Airway epithelial cell (primary cell): ENCODE results near the genes HDC, TNFAIP8L3 and GNB5.

GRCh38 chr15:50265458-50266356 is at the start of gene HDC:
HDC (minus strand) TSS chr15:50265726.
- RAMPAGE, long total RNA = no peak

- RAMPAGE, long total RNA = no peak
Measured at GRCh38 chr15:50481400-50482256, 57.4 kb downstream of the USP8 start.

GRCh38 chr15:50764951-50765073 is 694 bp downstream of the SPPL2A start:
- RAMPAGE, long total RNA = no peak

DNA sequence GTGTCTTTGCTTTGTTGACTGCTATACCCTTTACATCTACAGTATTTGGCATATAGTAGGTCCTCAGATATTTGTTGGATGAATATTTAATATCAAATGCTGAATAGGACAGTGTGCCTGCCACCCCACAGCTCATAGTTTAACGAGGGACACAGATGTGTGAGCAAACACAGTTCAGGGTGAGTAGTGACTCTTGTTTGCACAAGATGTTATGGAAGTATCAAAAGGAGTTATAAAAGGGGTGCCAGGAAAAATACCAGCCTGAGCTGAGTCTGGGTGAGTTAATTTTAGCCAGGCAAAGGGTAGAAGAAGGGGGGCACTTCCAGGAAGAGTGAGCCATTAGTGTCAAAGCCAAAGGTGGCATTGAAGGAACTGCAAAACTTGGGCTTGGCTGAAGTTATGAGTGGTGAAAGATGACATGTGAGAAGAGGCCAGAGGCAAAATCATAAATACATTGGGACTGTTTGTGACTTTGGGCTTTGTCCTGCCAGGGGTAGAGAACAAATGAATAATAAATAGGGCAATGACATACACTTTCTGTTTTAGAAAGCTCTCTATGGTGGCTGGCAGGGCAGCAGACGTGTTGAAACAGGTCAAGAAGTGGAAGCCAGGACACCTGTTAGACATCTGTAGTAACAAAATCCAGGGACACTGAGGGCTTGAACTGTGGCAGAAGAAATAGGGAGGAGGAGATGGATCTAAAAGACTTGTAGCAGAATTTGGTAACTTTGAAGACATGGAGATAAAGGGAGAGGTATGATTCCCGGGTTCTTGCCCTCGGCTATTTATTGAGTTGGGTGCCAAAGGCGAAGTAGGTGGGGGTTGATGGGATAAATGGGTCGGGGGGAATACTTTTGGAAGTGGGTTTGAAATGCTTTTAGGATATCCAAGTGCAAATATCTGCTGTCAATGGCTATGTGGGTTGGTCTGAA is 2.0 kb upstream of the SPPL2A start:
- RAMPAGE, long total RNA = no peak

GRCh38 chr15:51036885-51037979 is 57.5 kb downstream of the TNFAIP8L3 start:
- RAMPAGE, long total RNA = no peak

DNA sequence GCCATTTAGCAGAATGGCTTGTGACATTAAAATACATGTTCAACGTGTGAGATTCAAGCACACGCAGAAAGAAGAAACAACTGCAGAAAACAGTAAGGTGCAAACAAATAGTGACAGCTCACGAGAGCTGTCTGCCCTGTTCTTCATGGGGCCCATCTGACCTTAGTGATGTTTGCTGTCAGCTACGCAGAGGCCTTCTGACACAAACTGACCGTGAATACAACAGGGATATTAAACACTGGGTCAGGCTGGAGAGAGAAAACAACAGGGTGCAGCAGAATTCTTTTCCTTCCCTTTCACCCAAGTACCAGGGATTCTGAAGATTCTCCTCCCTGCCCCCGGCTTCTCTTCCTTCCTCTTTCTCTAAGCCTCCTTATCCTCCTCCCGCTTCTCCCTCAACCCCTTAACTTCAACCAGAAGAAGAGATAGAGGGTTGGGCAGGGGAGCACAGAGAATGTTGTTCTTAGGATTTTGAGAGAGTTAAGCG is 2.2 kb downstream of the TNFAIP8L3 start:
- RAMPAGE, long total RNA = no peak

GRCh38 chr15:51094588-51095679 is at the start of gene TNFAIP8L3:
TNFAIP8L3 (minus strand) TSS chr15:51094906.
- RAMPAGE, long total RNA = no peak

GRCh38 chr15:51097030-51098116 is 2.7 kb upstream of the TNFAIP8L3 start:
- RAMPAGE, long total RNA = no peak

- RAMPAGE, long total RNA = no peak
Measured at GRCh38 chr15:51577061-51577401, 45.5 kb downstream of the DMXL2 start.

- RAMPAGE, long total RNA = no peak
Measured at GRCh38 chr15:51620408-51621314, 1.9 kb downstream of the DMXL2 start.

DNA sequence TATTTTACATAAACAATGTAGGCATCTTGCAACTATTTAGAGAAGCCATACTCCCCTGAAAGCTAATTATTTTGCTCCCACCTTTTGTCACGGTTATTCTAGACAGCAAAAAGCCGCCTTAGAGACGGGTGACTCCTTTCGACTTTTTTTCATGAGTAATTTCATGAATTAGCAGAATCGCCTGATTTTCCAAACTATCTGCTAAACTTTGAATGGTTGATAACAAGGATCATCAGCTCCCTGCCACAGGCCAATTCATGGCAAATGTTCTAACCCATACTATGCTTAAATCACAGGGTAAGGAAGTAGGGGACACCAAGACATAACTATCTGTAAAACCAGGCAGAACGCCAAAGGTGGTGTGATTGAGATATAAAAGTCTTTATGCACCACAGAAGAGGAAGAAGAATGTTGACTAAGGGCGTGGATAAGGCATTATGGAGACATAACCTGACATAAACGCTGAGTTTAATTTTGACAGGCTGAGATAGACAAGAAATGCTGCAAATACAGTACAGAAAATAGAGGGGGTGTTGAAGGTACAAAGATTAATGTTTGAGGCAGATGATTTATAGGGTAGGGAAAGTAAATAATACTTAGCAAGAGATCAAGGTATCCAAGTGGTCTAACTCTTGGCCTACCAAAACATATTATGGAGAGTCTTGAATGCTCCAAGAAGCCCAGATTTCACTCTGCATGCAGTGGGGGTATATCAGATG is 934 bp upstream of the DMXL2 start:
- RAMPAGE, long total RNA = no peak

DNA sequence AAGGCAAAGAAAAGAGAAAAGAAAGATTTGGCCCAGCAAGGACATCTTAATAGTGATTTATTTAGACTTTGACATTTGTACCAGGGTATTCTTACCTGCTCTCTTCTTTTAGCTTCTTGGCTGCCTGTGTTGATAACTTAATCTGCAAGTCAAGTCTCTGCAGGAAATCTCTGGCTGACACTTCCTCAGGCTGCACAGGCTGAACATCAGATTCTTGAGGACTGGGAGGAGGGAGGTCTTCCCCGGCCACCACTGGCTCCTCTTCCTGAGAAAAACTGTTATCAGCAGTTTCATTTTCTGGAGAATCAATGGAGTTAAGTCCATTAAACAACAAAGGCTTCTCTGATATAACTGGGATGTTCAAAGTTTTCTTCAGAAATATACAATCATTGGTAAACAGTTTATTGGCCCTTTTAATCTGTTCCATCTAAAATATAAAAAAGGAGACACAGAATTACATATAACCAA is 12.7 kb downstream of the LYSMD2 start:
- RAMPAGE, long total RNA = no peak

DNA sequence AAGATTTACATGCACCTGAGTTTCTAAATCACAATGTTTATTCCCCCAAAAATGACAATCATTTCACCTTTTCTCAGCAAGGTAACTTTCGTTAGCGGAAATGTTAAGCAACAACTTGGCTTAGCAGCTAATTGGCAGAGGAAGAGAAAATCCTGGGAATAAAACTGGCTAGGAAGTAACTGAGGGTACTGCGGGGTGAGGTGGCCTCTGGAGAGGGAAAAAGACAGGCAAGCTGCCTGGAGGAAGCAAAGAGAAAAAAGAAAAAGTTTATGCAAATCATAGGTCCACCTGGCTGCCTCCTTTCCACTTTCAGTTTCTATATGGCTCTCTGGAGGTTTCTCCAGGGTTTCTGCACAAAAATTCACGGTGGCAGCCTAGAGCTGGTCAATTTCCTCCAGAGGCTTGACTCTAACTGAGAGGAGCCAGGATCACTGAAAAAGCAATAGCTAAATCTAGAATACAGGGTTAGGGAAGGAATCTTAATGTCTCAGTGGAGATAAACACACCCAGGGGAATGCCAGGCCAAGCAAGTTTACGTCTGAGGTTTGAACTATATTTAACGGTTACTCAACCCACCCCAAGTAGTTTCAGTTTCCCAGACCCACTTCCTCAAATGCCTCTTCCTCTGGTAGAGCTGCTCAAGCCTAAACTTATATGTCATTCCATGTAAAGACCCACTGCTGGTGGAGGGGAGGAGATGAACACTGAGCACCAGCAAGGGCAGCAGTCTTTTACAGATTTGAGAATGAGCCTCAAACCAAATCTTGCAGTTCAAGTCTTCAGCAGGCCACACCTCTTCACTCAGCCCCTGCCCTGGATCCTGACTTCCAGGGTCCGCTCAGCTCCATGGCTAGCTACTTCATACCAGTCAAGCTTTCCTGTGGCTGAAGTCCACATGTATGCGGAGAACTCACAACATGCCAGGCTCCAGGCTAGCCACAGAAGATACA is 5.8 kb downstream of the LYSMD2 start:
- RAMPAGE, long total RNA = no peak

DNA sequence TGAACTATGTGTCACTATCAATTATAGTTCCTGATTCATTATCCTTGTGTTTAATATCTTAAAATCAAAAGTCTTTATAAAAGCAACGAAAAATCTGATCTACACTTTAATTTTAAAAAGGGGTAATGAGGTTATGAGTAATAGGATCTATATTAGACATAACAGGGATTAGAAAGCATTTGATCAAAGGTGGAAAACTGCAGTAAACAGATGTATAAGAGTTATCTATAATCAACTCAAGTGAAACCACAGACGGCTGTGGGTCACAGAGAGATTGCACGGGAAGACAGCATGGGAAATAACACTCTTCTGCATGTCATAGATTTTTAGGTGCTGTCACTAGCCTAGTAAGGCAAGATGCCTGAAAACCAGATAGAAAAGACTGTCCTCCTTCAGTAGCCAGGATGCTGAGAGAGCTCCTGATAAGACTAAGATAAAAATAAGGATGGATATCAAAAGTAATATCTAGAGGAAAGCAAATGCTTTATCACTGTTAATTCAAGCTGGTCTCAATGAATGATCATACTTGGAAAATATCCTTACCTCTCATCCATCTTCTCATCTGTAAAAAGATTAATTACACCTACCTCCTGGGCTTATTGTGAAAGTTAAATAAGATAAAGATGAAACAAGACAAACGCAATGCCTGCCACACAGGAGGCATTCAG is 1.8 kb downstream of the LYSMD2 start:
- RAMPAGE, long total RNA = no peak

DNA sequence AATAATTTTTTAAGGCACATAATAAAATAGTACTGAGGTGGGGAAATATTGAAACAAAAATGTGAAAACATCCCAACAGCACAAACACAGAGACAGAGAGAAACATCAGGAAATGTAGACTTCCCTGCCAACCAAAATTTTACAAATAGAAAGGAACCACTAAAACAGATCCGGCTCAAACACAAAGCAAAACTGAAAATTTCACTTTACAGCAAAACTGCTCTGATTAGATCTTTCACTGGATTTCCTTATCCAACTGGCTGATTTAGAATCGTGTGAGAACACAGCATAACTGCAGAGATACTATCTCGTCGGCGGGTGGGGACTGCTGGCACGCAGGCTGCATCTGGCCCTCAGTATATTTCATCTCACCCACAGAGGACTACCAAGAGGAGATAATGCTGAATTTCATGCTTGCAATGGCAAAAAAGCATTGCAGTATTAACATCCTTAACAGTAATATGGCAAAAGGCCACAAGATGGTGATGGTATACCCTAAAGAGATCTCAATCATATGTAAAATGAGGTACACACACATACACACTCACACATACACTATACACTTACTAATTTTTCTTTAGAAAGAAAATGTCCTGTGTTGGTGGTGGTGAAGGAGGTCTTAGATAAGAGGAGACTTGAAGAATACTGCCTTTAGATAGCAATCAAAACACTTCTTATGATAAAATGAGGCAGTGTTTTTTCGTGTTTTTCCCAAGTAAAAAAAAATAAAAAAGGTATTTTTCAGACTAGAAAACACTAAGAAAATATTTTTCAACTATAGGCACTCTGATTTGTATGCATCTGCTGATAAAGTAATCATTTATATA is 10.6 kb upstream of the LEO1 start:
- RAMPAGE, long total RNA = no peak

DNA sequence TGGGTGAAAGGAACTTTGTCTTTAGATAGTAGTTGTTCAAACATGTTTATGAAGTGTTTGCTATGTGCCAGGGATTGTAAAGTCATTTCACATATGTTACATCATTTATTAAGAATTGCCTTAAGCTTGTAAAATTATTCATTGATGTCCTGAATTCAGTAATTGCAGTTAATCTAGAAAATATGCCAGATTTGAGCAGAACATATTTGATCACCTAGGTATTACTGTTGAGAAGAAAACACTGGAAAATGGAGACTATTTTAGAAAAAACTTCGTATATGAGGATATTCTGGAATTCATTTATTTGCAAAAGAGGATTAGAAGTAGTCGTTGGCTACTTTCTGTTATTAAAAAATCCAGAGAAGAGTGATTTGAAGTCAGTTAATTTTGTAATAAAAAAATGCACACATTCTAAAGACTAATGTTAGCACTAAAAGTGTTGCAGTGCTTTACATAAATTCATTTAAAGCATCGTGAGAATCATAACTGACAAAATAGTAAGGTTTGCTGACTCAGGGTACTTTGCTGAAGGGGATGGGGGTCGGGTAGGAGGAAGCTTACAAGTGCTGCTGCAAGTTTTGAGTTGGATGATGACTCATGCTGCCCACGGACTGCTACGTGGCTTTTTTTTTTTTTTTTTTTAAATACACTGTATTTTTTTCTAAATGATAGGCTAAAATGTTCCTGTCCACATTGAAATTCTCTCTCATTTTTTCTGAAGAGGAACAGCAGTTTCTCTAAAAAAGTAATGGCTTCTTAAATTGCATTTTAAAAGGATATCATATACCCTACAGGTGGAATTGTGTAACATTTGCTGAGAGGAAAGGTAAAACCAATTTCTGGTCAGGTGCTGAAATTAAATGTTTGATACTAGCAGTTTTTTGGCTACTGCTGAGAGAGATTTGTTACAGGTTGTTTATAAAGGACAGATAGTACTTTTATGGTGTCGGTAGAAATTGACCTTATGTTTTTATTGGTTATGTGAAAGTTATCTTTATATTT is 2.0 kb downstream of the MAPK6 start:
- RAMPAGE, long total RNA = no peak

- RAMPAGE, long total RNA = no peak
Measured at GRCh38 chr15:52066591-52067437, 45.8 kb downstream of the BCL2L10 start.

DNA sequence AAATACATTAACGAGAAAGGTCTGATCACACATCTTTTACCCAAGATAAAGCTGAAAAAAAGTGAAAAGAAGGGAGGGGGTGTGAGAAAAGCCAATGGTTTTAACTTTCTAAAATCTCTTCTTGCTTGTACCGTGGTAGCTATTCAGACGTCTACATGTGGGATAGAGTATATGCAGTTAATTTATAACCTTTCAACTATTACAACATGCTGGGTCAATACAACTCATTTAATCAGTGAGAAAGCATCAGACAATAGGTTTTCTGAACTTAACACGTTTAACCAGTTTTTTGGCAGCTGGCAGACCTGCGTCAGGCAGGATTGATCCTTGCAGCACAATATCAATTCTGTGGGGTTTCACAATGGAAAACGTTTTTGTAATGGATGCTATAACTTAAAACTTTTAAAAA is 6.5 kb downstream of the GNB5 start:
- RAMPAGE, long total RNA = no peak

DNA sequence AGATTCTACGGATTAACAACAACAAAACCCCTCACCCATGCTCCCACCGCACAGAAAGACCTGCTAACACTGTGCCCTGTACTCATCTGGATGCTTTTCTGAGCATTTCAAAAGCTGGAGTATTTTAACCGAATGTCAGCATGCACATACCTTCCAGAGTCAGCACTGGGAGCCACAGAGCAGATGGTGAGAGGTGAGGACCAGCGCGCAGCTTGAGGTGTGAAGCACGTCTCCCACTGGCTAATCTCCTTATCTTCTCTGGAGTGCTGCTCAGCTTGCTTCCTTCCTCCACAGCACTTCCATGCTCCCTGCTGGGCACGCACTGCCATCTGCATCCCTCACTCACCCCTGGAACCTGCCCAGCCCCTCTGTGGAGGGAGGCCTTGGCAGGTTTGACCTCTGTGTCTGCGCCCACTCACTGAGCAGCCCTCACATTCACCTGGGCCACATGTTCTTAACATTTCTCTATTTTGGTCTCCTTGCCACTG is at the start of gene GNB5:
GNB5 (minus strand) TSS at position 221 of the 488 bp plus-strand sequence.
- RAMPAGE, long total RNA = no peak

- RAMPAGE, long total RNA = no peak
Measured at GRCh38 chr15:52262324-52262910, 33.2 kb downstream of the MYO5C start.